Measurements from ENCODE around the gene C18orf63.

- RAMPAGE, long total RNA = no peak
- RRBS = no CpG with 5 or more reads among the region's 16 CpGs
Measured at GRCh38 chr18:74274844-74275760, 16.7 kb downstream of the CYB5A start.

- RAMPAGE, long total RNA = no peak
- RRBS = 94% methylated on average over 8 of the region's 44 CpGs
Measured at GRCh38 chr18:74315408-74316095, at the start of gene C18orf63. C18orf63 (plus strand) TSS chr18:74315839.

DNA sequence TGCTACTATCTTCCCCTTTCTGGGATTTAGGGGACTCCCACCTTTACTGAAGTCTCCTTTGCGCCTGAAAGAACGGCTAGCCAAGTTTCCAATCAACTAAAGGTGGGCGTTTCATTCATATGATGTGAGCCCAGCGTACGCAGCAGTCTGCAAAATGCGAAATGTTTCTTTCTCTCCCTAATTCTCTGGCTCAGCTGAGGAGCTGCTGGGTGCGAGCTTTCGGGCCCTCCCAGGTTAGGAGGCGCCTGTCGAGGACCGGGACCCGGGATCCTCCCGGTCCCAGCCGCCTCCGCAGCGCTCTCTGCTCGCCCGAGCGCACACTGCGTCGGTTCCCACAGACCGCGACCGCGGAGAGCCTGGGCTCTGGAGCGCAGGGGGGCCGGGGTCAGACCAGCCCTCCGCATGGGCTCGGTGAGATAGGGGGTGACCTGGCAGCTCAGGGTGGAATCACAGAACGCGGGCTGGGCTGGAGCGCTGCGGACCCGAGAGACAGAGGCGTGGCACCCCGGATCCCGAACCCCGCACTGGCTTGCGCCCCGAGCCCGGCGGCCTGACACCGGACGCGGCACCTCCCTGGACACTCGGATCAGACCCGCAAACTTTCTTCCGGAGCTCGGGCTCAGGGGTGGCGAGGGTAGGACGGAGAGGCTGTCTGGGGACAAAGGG, 815 bp downstream of the DIPK1C start:
- RAMPAGE, long total RNA = no peak
- RRBS = 5% methylated on average over 12 of the region's 51 CpGs

DNA sequence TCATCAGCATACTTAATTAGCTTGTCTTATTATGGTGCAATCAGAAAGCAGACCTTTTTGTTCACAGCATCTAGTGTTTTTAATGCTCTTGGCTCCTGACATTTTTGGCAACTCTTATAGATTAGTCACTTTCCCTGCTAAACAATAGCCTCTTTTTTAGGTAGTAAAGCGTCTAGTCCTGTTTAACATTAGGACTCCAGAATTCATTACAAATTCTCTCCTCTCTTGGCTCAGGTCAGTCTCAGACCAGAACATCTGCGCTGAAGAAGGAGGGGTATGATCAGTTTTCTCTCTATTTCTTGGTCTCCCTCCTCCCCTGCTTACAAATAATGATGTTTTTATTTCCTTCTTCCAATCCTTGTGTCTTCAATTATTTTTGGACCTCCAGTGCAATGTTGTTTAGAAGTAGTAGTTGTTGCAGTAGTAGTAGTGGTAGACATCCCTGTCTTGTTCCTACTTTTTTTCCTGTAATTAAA, 11.7 kb upstream of the DIPK1C start:
- RAMPAGE, long total RNA = no peak
- RRBS = no CpG with 5 or more reads among the region's 2 CpGs

- RAMPAGE, long total RNA = no peak
- RRBS = no CpG with 5 or more reads among the region's 6 CpGs
Measured at GRCh38 chr18:74809369-74810342, 212.0 kb downstream of the ZNF407 start.

DNA sequence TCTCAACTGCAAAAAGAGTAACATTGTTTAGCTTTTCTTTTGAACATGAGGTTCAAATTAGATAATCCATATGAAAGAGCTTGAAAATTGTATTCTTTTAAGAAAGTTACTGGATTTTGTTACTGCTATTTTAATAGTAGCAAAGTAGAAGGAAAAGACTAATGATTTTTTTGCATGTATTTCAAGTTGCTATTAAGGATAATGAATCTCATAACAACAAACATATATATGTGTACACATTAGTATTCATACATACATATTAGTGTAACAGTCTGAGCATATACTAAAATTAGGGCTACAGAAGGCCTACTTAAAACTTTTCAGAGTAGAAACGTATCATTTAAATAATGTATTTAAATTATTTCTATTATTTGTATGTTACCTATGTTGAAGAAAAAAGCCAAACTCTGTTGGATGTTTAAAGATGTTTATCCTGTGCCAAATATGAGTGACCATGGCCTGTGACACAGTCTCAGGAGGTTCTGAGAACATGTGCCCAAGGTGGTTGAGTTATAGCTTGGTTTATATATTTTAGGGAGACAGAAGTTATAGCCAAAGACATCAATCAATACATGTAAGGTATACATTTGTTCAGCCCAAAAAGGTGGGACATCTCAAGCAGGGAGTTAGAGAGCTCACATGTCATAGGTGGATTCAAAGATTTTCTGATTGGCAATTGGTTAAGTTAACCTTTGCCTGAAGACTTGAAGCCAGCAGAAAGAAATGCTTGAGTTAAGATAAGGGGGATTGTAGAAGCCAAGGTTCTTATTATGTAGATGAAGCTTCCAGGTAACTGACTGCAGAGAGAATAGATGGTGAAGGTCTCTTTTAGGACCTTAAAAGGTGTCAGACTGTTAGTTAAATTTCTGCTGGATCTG, 281.1 kb downstream of the PTGR3 start:
- RAMPAGE, long total RNA = no peak
- RRBS = no CpG with 5 or more reads among the region's 1 CpG

DNA sequence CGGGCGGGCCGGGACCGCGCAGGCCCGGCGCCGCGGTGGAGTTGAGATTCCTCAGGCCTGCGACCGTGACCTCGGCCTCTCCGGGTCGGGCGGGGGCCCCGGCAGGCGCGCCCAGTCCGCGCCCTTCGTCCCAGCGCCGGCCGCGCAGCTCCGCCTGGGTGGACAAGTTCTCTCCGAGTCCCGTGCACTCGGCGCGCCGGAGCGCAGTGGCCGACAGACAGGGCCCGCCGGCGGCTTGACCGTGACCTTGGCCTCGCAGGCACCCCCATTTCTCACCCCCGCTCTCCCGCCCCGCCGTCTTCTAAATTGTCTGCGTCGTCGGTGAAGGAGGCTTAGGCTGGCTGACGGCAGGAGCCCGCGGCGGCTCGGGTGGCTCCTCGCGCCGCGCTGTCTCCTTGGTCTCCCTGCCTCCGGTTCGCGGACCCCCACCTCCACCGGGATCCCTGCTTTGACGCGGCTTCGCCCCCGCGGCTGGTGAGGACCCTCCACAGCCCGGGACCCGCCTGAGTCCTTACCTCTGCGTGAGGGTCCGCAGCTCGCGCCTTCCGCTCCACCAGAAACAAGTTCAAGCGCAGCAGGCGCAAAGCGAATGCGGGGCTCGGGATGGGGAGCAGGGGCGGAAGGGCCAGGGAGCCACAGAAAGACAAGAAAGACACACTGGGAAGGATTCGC, 4.1 kb downstream of the PTGR3 start:
- RAMPAGE, long total RNA = no peak
- RRBS = 1% methylated on average over 32 of the region's 78 CpGs

DNA sequence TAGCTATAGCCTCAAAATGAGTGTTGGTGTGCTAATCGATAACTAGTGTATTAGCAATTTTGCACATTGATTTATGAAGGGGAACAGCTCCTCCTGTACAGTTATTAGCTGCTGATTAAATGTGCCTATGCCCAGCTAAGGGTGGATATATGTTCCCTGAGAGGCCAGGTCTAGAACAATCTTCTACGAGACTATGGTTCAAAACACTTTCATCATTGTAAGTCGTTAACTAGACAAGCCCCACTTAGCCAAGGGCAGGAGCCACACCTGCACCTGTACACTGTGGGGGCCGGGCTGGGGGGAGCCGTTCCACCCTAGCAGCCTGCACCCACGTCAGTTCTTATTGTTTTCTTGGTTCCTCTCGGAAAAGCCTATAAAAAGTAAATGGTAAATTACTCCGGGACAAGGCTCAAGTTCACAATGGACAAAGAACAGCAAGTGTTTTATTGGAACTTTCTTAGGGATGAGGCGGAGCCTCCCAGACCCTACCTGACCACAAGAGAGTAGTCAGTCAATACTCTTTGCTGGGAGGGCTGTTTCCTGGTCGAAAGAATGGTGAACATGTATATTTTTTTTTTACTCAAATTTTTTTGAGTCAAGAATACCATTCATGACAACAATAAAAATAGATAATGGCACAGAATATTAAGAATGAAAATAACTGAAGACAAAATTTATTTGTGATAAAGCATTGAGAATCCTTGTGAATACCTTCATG, 7.9 kb downstream of the TSHZ1 start:
- RAMPAGE, long total RNA = no peak
- RRBS = no CpG with 5 or more reads among the region's 10 CpGs

DNA sequence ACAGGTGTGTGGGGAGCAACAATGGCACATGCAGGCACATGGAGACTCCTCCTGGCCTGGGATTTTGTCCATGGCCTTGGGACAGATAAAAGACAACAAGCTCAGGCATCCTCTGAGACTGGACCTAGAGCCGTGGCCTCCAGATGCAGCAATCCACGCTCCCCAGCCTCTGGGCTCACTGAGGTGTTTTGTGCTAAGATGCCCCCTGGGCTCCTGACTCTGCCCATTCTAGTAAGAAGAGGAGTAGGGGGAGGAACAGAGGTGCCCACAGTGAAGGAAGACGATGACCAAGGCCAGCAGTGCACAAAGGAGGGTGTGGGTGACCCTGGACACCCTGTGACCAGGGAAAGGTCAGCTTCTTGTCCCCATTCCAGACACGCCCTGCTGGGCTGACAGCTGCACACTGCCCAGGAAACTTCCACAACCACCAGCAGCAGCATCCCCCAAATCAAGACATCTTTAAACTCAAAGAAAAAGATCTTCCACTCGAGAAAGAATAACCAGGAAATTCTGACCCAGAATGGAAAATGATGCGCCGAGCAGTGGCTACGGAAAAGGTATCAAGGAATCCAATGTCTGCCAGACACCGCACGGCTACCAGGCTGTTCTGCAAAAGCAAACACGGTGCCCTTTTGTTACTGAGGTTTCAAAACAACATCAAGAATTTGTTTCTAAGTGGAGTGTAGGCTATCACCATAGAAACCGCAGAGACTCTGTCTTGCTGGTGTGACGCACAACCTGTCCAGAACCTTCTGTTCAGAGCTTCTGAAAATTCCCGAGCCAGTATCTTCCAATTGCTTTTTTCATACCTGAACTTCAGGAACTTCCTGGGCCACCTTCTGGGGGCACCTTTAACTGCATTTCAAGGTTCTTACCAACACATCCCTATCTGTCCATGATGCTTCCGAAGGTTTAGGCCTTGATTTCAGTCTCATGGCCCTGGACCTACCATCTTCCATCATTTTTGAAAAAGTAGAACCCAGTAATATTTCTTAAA, 65.5 kb downstream of the ZNF516 start:
- RAMPAGE, long total RNA = no peak
- RRBS = no CpG with 5 or more reads among the region's 15 CpGs

DNA sequence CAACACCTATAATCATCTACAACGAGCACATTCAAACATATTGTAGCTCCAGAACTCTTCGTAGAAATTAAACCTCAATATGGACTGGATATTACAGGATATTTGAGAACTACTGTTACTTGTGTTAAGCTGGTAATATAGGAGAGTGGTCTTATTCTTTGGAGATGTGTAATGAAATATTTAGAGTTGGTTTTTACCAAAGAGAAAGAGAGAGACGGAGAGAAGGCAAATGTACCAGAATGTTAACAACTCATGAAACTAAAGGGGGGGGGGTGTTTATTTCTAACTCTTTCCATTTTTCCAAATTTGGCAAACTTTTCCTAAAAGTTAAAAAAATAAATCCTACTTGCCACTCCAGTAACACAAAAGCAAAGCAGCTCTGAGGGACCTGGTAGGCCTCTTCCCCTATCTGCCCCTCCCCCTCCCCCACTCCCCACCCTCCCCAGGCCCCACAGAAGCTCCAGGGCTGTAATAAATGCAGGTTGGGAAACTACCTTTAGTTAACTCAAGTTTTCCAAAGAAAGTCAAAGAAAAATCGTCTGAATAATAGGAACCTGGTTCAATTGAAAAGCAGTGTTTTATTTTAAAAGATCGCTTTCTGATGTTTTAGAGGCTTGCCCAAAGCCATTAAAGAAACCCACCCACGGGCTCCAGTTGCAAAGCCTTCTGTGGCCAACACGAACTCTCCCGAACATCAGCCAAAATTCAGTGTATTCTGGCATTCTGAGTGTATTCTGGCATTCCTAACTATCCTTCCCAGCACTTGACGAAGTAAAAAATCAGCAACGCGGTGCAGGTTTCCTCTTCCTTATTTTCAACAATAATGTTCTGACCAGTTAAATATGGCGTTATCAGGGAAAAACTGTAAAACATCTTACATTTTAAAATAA, 44.9 kb downstream of the ZNF516 start:
- RAMPAGE, long total RNA = no peak
- RRBS = no CpG with 5 or more reads among the region's 12 CpGs

DNA sequence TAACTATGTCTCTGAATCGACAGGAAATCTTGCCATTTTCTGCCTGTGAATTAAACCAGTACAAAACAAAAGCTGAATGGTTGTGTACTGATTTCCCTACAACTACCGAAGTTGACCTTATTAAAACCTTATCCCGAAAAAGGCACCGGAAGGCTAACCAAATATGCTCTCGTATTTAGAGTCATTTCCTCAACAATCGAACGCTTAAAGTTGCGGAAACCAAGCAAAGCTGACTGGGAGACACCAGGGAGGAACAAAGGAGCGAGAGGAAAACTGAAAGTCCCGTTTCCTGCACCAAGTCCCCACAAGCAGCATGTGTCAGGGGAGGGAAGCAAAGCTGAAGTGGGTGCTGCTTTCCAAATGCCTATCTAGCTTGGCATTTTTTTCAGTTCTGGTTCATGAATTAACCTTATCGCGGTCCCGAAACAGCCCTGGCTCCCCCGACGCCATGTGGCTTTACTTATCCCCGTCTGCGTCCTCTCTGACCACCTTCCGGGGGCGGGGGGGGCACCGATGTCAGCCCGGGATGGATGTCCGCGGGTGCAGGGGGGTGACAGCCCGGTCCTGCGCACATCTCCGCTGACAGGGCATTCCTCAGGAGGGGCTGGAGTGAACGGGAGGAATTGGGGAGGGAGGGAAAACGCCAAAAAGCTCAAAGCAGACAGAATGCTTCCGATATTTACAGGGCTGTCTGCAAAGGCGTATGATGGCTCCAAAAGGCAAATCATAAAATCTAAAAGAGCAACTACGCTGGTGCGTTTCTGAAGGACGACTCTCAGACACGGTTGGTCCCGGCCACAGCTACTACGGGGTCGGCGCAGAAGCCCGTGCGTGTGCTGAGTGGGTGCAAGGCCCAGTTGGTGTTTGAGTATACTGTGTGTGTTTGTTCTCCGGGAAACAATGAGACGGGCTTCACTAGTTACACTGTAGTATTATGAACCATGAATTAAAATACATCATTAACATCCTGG, 43.9 kb downstream of the ZNF516 start:
- RAMPAGE, long total RNA = no peak
- RRBS = 4% methylated on average over 6 of the region's 42 CpGs

DNA sequence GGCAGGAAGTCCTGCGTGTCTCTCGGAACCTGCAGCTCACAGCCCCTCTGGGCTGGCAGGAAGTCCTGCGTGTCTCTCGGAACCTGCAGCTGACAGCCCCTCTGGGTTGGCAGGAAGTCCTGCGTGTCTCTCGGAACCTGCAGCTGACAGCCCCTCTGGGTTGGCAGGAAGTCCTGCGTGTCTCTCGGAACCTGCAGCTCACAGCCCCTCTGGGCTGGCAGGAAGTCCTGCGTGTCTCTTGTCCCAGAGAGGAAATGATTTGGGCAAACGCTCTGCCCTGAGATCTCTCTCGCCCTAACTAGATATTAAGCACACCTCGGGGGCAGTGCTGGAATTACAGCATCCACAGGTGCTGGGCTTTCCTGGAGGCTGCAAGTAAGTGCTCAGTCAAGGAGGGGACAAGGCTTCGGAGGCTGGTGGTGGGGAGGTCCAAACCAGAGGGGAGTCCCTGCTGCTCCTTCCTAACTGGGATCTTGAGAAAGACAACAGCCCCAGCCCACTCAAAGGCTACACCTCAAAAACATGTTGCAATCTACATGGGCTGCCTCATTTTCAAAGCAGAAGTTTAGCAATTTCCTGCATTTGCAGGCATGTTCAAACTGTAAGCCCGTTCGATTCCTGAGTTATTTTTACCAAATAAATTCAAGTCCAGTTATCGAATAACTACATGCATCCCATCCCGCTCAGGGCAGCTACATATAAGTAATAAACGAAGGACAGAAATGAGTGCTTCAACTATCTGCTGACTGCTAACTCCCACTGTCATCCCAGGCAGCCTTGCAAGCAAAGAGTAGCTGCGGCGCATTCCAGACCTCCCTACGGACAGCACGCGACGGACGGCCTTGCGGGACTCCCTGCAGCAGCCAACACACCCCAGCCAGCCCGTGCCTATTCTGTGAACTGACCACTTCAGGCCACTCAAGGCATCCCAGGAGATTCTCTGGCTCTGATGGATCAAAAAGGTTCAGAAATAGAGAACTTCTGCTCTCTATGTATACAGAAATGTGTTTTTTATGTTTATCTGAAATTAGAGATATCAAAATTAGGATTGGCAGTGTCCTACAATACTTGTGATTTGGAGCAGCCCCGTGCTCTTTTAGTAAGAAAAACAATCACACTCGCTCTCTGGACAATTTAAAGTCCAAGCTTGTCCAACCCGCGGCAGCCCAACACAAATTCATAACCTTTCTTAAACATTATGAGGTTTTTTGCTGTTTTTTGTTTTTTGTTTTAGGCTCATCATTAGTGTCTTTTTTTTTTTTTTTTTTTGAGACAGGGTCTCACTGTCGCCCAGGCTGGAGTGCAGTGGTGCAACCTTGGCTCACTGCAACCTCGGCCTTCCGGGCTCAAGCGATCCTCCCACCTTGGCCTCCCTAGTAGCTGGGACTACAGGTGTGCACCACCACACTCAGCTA, 27.4 kb downstream of the ZNF516 start:
- RAMPAGE, long total RNA = no peak
- RRBS = no CpG with 5 or more reads among the region's 35 CpGs

GRCh38 chr18:76496032-76496583, 1.1 kb upstream of the ZNF516 start:
- RAMPAGE, long total RNA = no peak
- RRBS = 1% methylated on average over 6 of the region's 44 CpGs

DNA sequence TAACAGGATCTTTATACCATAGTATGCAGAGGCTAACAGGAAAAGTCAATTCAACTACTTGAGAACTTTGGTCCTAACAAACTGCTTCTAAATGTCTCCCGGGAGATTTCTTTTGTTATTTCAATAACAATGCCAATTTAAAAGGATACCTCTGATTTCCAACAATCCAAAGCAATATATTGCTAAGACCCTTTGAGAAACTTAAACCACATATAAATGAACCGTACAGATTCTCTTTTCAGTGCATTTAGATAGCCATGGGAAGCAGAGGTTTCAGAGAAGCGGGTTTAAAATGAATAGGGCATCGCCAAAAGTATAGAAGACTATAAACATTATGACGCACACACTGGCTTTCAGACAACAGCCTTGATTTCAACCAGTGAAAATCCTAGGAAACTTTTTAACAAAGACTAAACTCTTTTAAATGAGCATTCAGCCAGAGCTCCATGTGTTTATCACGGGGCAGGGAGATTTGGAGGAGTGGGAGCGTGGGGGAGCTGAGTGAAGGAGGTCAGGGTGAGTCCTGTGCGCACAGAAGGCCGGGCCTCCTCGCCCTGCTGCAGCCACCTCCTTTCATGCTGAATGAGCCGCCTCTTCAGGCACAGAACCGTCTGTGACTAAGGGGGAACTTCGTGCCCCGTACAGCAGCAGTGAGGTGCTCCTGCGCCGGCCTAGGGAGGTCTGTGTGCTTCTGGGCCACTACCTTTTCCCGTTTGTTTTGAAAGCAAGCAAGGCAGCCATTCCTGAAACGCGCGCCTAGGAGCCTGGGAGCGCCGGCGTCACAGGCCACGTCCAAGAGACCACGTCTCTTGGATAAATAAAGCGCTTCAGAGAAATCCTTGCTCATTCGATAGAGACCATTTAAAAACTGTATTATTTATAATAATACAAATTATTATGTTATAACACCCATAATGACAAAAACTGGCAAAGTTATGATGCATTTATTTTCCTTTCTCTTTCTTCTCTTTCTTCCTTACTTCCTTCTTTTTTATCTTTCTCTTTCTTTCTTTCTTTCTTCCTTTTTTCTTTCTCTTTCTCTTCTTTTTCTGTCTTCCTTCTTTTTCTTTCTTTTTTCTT, 27.0 kb upstream of the ZNF516 start:
- RAMPAGE, long total RNA = no peak
- RRBS = no CpG with 5 or more reads among the region's 27 CpGs

DNA sequence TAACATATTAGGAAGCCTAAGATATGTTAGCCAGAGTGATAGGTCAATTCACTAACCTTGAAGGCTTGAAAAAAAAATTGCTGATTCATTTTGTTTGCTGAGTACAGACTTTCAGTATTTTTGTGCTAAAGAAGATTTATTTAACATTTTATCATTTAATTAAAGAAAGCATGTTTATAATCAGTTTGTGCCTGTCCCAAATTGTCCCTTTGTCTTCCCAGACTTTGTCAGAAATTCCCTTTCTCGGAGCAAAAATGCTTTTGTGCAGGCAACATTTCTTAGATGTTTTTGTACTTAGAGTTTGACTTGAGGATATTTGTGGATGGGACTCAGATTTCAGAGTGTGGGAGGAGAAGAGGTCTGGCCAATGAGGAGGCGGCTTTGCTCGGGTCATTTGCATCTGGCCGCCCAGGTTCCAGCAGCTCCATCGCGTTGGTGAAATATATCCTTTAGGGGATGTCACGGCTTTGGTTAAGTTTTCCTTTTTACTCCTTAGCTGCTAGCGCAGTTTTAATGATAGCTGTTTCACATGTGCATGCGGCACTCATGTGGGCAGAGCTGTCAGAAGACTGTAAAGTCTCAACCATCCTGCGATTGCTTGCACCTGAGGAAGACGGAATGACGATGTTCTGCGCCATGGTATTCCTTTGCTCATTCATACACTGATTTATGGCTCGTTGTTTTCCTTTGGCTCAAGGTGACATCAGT, 70.1 kb upstream of the ZNF516 start:
- RAMPAGE, long total RNA = no peak
- RRBS = no CpG with 5 or more reads among the region's 14 CpGs

DNA sequence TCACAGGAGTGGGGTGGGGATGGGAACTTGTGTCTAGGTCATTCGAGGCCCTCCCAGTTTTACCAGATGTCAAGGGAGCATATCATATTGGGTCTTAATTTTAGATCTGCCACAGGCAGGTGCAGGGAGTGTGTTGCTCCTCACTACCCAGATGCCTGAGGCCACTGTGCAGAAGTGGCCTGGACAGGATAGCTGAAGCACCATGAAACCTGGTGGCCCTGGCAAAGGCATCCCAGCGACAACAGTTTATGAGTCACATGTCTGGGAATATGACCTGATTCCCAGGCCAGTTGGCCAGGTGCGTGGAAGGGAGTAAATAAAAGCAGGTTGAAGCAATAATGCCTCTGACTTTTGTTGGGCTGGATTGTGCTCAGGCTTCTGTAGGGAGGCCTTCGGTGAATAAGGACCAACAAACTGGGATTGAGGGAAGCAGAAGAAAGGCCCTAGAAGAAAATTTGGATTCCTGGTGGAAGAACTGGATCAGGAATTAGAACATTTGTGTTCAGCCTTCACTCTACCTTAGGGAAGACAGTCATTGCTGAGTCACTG, 78.3 kb upstream of the ZNF516 start:
- RAMPAGE, long total RNA = no peak
- RRBS = no CpG with 5 or more reads among the region's 4 CpGs

DNA sequence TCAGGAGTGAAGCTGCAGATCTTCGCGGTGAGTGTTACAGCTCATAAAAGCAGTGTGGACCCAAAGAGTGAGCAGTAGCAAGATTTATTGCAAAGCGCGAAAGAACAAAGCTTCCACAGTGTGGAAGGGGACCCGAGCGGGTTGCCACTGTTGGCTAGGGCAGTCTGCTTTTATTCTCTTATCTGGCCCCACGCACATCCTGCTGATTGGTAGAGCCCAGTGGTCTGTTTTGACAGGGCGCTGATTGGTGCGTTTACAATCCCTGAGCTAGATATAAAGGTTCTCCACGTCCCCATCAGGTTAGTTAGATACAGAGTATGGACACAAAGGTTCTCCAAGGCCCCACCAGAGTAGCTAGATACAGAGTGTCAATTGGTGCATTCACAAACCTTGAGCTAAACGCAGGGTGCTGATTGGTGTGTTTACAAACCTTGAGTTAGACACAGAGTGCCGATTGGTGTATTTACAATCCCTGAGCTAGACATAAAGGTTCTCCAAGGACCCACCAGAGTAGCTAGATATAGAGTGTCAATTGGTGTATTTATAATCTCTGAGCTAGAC, 104.3 kb upstream of the ZNF516 start:
- RAMPAGE, long total RNA = no peak
- RRBS = no CpG with 5 or more reads among the region's 12 CpGs

DNA sequence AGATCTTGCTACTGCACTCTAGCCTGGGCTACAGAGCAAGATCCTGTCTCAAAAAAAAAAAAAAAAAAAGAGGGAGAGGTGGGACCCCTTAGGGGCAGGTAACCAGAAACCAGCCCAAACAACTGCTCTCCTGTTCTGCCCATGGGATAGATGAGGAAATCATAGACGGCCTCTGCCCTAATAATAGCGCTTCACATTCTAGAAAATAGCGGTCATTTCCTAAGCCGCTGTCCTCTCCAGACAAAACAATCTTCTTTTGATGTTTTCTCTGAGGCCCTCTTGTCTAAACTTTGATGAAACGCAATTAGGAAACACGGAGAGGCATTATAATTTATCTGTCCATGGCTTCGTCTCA, 151.8 kb upstream of the ZNF236 start:
- RAMPAGE, long total RNA = no peak
- RRBS = no CpG with 5 or more reads among the region's 7 CpGs

DNA sequence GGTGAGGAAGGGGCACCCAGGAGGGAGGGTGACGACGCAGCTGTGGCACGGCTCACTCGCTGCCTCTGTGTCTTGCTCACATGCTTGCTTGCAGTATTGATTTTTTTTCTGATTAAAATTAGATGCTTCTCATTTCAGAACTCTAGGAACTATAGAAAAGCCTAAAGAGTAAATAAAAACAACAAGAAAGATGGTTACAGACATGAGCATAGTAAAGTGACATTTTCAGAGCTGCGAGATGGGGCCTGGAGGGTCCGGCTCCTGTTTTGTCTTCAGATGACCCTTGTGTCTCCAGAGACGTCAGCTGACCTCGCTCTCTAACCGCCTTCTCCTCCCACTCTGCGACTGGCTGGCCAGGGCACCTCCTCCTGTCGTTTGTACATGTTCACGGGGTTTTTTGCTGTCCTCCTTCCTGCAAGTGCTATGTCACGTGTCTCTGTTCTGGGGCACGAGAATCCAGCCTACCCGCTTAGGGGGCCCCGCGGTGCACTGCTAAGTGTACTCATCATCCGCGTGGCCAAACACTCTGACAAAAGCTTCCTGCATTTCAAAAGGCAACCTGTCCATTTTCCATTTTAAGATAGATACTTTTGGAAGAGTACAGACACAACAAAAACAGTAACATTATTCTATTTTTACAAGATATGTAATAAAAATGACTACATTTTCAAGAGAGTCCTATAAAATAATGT, 65.5 kb upstream of the ZNF236 start:
- RAMPAGE, long total RNA = no peak
- RRBS = no CpG with 5 or more reads among the region's 19 CpGs

GRCh38 chr18:76875256-76875884, 53.0 kb downstream of the ZNF236 start:
- RAMPAGE, long total RNA = no peak
- RRBS = no CpG with 5 or more reads among the region's 12 CpGs